GM12878 (cell line): ENCODE data around the gene SMIM7.

DNA sequence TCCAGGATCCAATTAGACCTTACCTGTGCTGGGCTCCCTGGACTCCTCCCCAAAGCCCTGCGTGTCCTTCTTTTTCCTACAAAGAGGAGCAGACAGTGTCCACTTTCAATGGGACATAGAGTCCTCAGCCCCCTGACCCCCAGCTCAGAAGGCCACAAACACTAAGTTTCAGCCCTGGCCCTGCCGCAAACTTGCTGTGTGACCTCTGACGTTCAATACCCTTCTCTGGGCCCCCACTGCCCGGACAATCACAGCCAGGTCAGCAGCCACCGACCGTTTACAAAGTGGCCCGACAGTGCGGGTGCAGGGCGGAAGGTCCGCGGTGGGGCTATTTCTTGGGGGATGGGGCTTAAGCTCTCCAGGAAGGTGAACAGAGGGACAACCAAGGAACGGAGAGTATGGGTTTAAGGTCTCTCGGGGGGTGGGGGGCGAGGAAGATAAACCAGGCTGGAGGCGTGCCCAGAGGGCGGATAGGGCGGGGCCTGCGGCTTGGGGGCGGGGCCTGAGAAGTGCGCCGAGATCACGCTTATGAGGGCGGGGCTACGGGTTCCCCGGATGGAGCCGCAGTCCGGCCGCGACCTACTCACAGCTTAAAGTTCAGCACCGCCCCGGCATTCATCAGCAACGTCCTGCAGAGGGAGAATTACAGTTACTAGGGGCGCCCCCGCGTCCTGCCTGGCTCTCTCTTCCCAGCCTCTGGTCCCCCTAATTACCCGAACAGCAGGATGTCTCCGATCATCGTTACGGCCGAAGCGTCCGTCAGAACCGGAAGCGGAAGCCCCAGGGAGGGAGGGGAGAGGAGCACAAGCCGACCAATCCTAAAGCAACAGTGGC lies at the start of gene SMIM7:
Gene SMIM7, minus strand, starts transcription at position 773 of the 834 bp plus-strand sequence.
- RAMPAGE, long total RNA: start-site peak on the minus strand centred at position 763 of the sequence, 28 bp wide, 294 and 430 reads in 2 replicates
- RRBS, 2 experiments: 0% methylated on average over 3 of the region's 45 CpGs
CAGE:
- cytosol, long polyA minus RNA: start-site peak on the minus strand centred at position 758 of the sequence, 12 bp wide, 217 reads
- cytosol, long polyA plus RNA: start-site peak on the minus strand centred at position 763 of the sequence, 27 bp wide, 1,255 and 1,287 reads in 2 replicates
- long polyA plus RNA: start-site peak on the minus strand centred at position 763 of the sequence, 27 bp wide, 1,112 and 1,480 reads in 2 replicates
- nucleolus, long total RNA: start-site peak on the minus strand centred at position 756 of the sequence, 15 bp wide, 302 reads
- nucleus, long polyA plus RNA: start-site peak on the minus strand centred at position 760 of the sequence, 23 bp wide, 683 and 951 reads in 2 replicates
- nucleus, long total RNA: no peak

- RAMPAGE, long total RNA: no peak
- RRBS, 2 experiments: 64% methylated on average over 3 of the region's 15 CpGs; no CpG with 5 or more reads in 1 of the 2 experiments
CAGE:
- cytosol, long polyA minus RNA: no peak
- cytosol, long polyA plus RNA: no peak
- long polyA plus RNA: no peak
- nucleolus, long total RNA: no peak
- nucleus, long polyA plus RNA: no peak
- nucleus, long total RNA: no peak
Observed at GRCh38 chr19:16887288-16888005, 1.4 kb upstream of the F2RL3 start.

- RAMPAGE, long total RNA: no peak
- RRBS, 2 experiments: 55 to 82% methylated on average over 3 of the region's 20 CpGs
CAGE:
- cytosol, long polyA minus RNA: no peak
- cytosol, long polyA plus RNA: no peak
- long polyA plus RNA: no peak
- nucleolus, long total RNA: no peak
- nucleus, long polyA plus RNA: no peak
- nucleus, long total RNA: no peak
Observed at GRCh38 chr19:16889363-16889861, 613 bp downstream of the F2RL3 start.

DNA sequence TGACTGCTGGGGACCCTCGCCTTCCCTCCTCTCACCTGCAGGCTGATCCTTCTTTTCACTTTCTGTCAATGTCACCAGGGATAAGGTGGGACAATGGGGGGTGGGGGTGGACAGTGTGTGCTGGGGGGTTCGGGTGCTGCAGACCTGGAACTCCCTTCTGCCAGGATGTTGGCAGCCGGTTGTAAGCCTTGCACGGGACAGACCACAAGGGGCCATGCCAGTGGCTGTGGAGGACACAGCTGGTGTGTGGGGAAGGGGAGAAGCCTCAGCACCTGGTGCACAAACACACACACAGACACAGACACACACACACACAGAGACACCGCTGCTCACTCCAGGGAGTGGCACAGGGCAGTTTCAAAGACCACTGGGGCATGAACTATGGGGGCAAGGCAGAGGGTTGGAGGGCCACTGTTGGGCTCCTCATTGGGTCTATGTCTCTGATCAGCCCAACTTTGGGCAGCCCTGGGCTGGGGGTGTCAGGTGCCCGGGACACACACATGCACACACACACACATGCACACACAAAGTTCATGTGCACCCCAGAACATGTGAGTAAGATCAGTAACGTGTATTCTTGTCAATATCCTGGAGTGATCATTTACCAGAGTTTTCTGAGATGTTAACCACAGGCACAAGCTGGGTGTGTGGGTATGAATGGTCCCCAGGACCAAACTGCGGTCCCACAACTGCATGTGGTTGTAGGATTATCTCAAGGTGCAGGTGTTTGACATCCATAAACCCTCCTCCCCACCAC lies 3.8 kb downstream of the F2RL3 start:
- RAMPAGE, long total RNA: no peak
- RRBS, 2 experiments: no CpG with 5 or more reads among the region's 8 CpGs
CAGE:
- cytosol, long polyA minus RNA: no peak
- cytosol, long polyA plus RNA: no peak
- long polyA plus RNA: no peak
- nucleolus, long total RNA: no peak
- nucleus, long polyA plus RNA: no peak
- nucleus, long total RNA: no peak

GRCh38 chr19:16895787-16896753 lies 7.3 kb downstream of the F2RL3 start:
- RAMPAGE, long total RNA: no peak
- RRBS, 2 experiments: 5 to 39% methylated on average over 14 to 16 of the region's 78 CpGs
CAGE:
- cytosol, long polyA minus RNA: no peak
- cytosol, long polyA plus RNA: no peak
- long polyA plus RNA: no peak
- nucleolus, long total RNA: no peak
- nucleus, long polyA plus RNA: no peak
- nucleus, long total RNA: no peak

GRCh38 chr19:17114213-17115253 lies 39.0 kb downstream of the MYO9B start:
- RAMPAGE, long total RNA: no peak
- RRBS, 2 experiments: no CpG with 5 or more reads among the region's 27 CpGs
CAGE:
- cytosol, long polyA minus RNA: no peak
- cytosol, long polyA plus RNA: no peak
- long polyA plus RNA: no peak
- nucleolus, long total RNA: no peak
- nucleus, long polyA plus RNA: no peak
- nucleus, long total RNA: no peak

GRCh38 chr19:17235269-17236295 lies 9.6 kb downstream of the OCEL1 start:
- RAMPAGE, long total RNA: no peak
- RRBS, 2 experiments: 1 to 2% methylated on average over 24 to 35 of the region's 107 CpGs
CAGE:
- cytosol, long polyA minus RNA: start-site peak on the minus strand at chr19:17236036-17236043, 23 reads
- cytosol, long polyA plus RNA: no peak
- long polyA plus RNA: no peak
- nucleolus, long total RNA: no peak
- nucleus, long polyA plus RNA: no peak
- nucleus, long total RNA: no peak

DNA sequence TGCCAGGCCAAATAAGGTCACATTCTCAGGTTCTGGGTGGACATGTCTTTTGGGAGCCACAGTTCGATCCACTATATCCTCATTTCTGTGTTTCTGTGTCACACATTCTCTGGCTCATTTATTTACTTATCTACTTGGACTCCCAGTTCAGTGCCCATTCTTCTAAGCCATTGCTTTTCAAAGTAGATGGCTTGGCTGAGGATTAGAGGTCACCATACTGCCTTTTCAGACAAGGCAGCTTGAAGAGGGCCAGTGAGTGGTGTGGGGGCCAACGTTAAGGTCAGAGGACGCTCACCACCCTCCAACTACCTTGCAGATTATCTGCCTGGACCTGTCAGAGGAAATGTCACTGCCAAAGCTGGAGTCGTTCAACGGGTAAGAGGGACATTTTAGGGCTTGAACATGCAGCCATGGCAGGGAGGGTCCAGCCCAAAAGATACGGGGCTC lies 4.1 kb downstream of the BABAM1 start:
- RAMPAGE, long total RNA: no peak
- RRBS, 2 experiments: no CpG with 5 or more reads among the region's 6 CpGs
CAGE:
- cytosol, long polyA minus RNA: no peak
- cytosol, long polyA plus RNA: no peak
- long polyA plus RNA: no peak
- nucleolus, long total RNA: no peak
- nucleus, long polyA plus RNA: no peak
- nucleus, long total RNA: no peak

- RAMPAGE, long total RNA: no peak
- RRBS, 2 experiments: no CpG with 5 or more reads among the region's 4 CpGs
CAGE:
- cytosol, long polyA minus RNA: no peak
- cytosol, long polyA plus RNA: no peak
- long polyA plus RNA: no peak
- nucleolus, long total RNA: no peak
- nucleus, long polyA plus RNA: no peak
- nucleus, long total RNA: no peak
Observed at GRCh38 chr19:17412786-17412982, 7.2 kb upstream of the MVB12A start.

DNA sequence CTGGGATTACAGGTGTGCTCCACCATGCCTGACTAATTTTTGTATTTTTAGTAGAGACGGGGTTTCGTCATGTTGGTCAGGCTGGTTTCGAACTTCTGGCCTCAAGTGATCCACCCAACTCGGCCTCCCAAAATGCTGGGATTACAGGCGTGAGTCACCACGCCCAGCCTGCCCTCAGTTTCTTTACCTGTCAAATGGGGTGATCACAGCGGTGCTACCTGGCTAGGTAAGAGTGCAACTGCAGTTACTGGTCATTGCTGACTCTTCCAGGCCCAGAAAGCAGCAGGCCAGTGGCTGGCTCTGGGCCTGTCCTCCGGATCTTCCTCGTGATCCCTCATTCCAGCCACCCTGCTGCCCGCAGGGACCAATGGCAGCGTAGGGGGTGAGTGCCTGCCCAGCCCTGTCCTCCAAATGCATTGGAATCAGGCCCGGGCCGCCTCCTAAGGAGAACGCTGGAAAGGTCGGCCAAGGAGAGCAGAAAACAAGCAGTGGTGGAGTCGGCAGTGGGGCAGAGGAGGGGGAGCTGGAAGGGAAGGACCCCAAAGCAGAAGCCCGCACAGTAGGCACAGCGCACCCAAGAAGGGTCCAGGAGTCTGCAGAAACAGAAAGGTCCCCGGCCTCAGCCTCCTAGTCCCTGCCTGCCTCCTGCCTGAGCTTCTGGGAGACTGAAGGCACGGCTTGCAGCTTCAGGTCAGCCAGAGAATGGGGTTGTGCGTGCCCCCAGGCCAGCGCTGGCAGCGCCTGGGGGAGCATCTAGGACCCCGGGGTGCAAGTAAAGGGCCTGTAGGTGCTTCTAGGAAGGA lies 1.8 kb upstream of the SLC27A1 start:
- RAMPAGE, long total RNA: no peak
- RRBS, 2 experiments: 70% methylated on average over 3 of the region's 24 CpGs; no CpG with 5 or more reads in 1 of the 2 experiments
CAGE:
- cytosol, long polyA minus RNA: no peak
- cytosol, long polyA plus RNA: no peak
- long polyA plus RNA: no peak
- nucleolus, long total RNA: no peak
- nucleus, long polyA plus RNA: no peak
- nucleus, long total RNA: no peak

- RAMPAGE, long total RNA: no peak
- RRBS, 2 experiments: no CpG with 5 or more reads among the region's 25 CpGs
CAGE:
- cytosol, long polyA minus RNA: no peak
- cytosol, long polyA plus RNA: no peak
- long polyA plus RNA: no peak
- nucleolus, long total RNA: no peak
- nucleus, long polyA plus RNA: no peak
- nucleus, long total RNA: no peak
Observed at GRCh38 chr19:17489002-17489778, 18.9 kb downstream of the SLC27A1 start.

GRCh38 chr19:17522799-17523744 lies 4.0 kb upstream of the NIBAN3 start:
- RAMPAGE, long total RNA: no peak
- RRBS, 2 experiments: 0 to 2% methylated on average over 1 to 5 of the region's 22 CpGs
CAGE:
- cytosol, long polyA minus RNA: no peak
- cytosol, long polyA plus RNA: no peak
- long polyA plus RNA: no peak
- nucleolus, long total RNA: no peak
- nucleus, long polyA plus RNA: no peak
- nucleus, long total RNA: no peak

DNA sequence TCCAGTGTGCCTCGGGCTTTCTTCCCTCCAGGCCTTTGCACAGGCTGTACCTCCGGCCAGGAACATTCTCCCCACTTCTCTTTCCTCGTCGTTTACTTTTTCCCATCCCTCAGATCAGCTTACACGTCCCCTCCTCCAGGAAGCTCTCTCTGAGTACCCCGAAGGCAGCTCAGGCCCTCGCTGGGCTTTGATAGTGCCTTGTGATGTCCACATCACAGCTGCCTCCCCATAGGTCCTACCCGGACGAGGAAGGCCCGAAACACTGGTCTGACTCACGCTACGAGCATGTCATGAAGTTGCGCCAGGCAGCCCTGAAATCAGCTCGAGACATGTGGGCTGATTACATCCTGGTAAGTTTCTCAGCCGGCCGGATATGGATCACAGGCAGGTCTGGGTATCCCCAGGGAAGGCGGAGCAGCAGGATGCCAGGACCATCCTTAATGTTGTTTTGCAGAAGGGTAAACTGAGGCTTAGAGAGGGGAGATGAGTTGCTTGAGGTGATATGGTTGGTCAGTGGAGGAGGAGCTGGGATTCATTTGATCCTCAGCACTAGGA lies 4.7 kb downstream of the COLGALT1 start:
- RAMPAGE, long total RNA: no peak
- RRBS, 2 experiments: no CpG with 5 or more reads among the region's 17 CpGs
CAGE:
- cytosol, long polyA minus RNA: no peak
- cytosol, long polyA plus RNA: no peak
- long polyA plus RNA: no peak
- nucleolus, long total RNA: no peak
- nucleus, long polyA plus RNA: no peak
- nucleus, long total RNA: no peak

- RAMPAGE, long total RNA: no peak
- RRBS, 2 experiments: 93 to 98% methylated on average over 4 of the region's 17 CpGs
CAGE:
- cytosol, long polyA minus RNA: no peak
- cytosol, long polyA plus RNA: no peak
- long polyA plus RNA: no peak
- nucleolus, long total RNA: no peak
- nucleus, long polyA plus RNA: no peak
- nucleus, long total RNA: no peak
Observed at GRCh38 chr19:17580554-17580911, 25.1 kb downstream of the COLGALT1 start.

- RAMPAGE, long total RNA: start-site peak on the plus strand at chr19:17747732-17747765, 221 and 209 reads in 2 replicates
- RRBS, 2 experiments: 1% methylated on average over 18 of the region's 75 CpGs
CAGE:
- cytosol, long polyA minus RNA: no peak
- cytosol, long polyA plus RNA: no peak
- long polyA plus RNA: no peak
- nucleolus, long total RNA: no peak
- nucleus, long polyA plus RNA: start-site peak on the plus strand at chr19:17747744-17747783, 30 and 27 reads in 2 replicates
- nucleus, long total RNA: no peak
Observed at GRCh38 chr19:17747192-17748077, 3.8 kb upstream of the FCHO1 start.

- RAMPAGE, long total RNA: no peak
- RRBS, 2 experiments: 0 to 4% methylated on average over 3 to 5 of the region's 57 CpGs
CAGE:
- cytosol, long polyA minus RNA: no peak
- cytosol, long polyA plus RNA: no peak
- long polyA plus RNA: no peak
- nucleolus, long total RNA: no peak
- nucleus, long polyA plus RNA: no peak
- nucleus, long total RNA: no peak
Observed at GRCh38 chr19:17873759-17874600, 2.2 kb downstream of the SLC5A5 start.

DNA sequence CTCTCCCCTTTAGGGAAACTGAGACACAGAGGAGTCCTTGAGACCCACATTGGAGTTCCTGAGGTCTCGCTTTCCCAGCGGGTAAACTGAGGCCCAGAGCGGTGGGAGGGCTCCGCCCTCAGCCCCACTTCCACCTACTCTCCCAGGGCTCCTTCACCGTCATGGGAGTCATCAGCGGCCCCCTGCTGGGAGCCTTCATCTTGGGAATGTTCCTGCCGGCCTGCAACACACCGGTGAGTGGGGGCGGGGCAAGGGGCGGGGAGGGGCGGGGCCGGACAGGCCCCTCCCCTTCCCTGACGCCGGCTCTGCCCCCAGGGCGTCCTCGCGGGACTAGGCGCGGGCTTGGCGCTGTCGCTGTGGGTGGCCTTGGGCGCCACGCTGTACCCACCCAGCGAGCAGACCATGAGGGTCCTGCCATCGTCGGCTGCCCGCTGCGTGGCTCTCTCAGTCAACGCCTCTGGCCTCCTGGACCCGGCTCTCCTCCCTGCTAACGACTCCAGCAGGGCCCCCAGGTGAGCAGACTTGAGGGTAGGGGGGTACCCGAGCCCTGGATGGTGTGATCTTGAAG lies 11.9 kb downstream of the SLC5A5 start:
- RAMPAGE, long total RNA: no peak
- RRBS, 2 experiments: 58 to 63% methylated on average over 3 of the region's 32 CpGs
CAGE:
- cytosol, long polyA minus RNA: no peak
- cytosol, long polyA plus RNA: no peak
- long polyA plus RNA: no peak
- nucleolus, long total RNA: no peak
- nucleus, long polyA plus RNA: no peak
- nucleus, long total RNA: no peak

- RAMPAGE, long total RNA: no peak
- RRBS, 2 experiments: 97 to 98% methylated on average over 6 to 10 of the region's 43 CpGs
CAGE:
- cytosol, long polyA minus RNA: no peak
- cytosol, long polyA plus RNA: no peak
- long polyA plus RNA: no peak
- nucleolus, long total RNA: no peak
- nucleus, long polyA plus RNA: no peak
- nucleus, long total RNA: no peak
Observed at GRCh38 chr19:17942454-17943203, 9.8 kb downstream of the CCDC124 start.

DNA sequence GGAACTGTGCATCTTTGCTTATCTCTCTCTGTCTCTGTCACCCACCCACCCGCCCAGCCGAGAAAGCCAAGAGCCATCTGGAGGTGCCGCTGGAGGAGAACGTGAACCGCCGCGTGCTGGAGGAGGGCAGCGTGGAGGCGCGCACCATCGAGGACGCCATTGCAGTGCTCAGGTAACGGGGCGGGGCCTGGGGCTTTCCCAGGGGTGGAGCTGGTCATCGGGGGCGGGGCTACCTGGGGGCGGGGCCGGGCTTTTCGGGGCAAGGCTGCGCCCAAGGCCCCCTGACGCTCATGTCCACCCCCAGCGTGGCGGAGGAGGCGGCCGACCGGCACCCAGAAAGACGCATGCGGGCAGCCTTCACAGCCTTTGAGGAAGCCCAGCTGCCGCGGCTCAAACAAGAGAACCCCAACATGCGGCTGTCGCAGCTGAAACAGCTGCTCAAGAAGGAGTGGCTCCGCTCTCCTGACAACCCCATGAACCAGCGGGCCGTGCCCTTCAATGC lies 10.4 kb downstream of the CCDC124 start:
- RAMPAGE, long total RNA: no peak
- RRBS, 2 experiments: 79 to 98% methylated on average over 8 of the region's 35 CpGs
CAGE:
- cytosol, long polyA minus RNA: no peak
- cytosol, long polyA plus RNA: no peak
- long polyA plus RNA: no peak
- nucleolus, long total RNA: no peak
- nucleus, long polyA plus RNA: no peak
- nucleus, long total RNA: no peak

DNA sequence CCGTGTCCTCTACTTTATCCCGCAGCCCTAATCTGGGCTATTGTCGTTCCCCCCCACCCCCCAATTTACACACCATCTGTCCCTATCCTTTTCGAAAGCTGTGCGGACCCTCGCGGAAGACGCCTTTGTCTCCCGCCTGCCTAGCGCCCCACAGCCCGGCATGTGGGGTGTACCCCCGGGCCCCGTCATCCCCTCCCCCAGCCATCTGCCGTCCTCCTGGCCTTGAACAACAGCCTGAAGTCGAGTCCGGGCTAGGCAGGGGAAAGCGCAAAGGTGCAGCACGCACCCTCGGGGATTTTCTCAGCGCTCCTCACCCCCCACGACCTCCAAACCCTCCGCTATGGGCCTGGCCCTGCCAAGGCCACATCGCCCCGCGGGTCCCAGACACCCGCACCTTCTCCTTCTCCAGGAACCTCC lies 16.1 kb downstream of the CCDC124 start:
- RAMPAGE, long total RNA: no peak
- RRBS, 2 experiments: 1 to 3% methylated on average over 5 of the region's 26 CpGs
CAGE:
- cytosol, long polyA minus RNA: no peak
- cytosol, long polyA plus RNA: no peak
- long polyA plus RNA: no peak
- nucleolus, long total RNA: no peak
- nucleus, long polyA plus RNA: no peak
- nucleus, long total RNA: no peak